Panc1 (cell line): ENCODE data around the genes DLD and LAMB4.

GRCh38 chr7:106656962-106657699 is 3.8 kb downstream of the CCDC71L start:
- RRBS, 2 experiments = no CpG with 5 or more reads among the region's 5 CpGs

DNA sequence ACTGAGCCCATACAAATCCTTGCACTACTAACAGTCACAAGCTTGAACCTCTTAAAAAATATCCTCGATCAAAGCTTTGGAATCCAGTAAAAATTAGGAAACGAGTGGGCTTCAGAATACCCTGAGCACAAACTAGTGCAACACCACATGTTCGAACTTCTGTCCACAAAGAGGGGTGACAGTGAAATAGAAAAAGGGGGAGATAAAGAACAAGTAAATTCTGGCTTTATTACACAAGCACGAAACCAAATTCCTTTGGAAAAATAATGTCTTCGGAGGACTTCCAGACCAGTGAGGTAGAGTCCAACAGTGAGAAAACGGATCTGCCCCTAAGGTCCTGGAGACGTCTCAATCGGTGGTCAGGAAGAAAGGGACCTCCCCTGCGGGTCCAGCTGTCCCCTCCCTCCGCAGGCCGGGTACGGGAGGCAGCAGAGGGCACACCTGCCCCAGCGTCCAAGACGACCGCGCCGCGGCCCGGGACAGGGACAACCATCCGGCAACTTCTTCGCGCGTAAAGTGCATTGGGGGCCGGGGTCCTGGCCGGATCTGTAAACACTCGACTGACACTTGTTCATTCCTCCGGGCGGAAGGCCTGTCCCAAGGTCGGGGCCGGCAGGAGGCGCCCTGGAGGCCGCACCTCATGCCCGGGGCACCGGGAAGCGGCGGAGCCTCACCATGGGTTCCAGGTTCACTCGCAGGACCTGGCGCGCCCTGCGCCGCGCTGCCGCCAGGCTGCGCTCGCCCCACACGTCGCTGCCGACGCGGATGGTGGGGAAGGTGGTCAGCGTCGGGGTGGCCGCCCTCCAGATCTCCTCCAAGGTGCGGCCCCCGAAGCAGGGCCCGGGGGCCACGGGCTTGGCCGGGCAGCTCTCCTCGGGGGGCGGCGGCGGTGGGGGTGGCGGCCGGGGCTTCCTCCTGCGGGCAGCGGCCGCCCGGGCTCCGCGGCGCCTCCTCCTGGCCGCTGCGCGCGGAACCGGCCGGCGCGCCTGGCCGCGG is 1.1 kb downstream of the CCDC71L start:
- RRBS, 2 experiments = 1 to 7% methylated on average over 25 to 35 of the region's 81 CpGs

- RRBS, 2 experiments = no CpG with 5 or more reads among the region's 2 CpGs
Measured at GRCh38 chr7:107045909-107046558, 1.5 kb downstream of the PRKAR2B start.

DNA sequence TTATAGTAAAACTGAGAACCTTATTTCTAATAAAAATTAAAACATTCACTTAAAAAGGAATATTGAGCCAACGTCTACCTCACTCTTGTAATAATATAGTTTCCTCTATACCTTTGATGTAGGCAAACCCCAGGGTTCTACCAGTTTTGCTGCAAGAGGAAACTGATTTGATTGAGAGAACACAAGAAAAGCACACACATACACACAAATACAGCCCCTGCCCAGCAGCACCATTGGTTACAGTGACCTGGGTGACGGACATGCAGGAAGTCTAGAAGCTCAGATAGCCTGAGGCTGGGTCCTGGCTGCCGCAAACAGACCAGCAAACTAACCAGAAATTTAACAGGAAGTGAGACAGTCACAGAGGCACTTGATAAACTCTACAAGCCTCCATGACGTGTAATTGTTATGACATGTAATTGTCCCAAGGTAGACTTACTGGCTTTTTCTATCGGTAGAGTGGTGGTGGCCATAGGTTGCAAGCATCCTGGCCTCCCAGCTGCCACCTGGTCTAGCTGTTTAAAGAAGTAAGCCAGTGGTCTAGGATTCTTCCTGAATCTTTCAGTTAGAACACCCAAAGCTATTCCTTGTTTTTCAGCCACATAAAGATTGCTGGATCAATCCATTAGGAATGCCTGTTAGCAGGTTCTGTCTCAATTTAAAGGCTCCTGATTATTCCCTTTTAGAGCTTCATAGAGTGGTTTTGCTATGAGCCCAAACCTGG is 58.9 kb downstream of the PRKAR2B start:
- RRBS, 2 experiments = no CpG with 5 or more reads among the region's 5 CpGs

- RRBS, 2 experiments = no CpG with 5 or more reads among the region's 5 CpGs
Measured at GRCh38 chr7:107167550-107167983, 1.2 kb upstream of the HBP1 start.

- RRBS, 2 experiments = no CpG with 5 or more reads among the region's 6 CpGs
Measured at GRCh38 chr7:107387447-107388077, 82.3 kb upstream of the GPR22 start.

DNA sequence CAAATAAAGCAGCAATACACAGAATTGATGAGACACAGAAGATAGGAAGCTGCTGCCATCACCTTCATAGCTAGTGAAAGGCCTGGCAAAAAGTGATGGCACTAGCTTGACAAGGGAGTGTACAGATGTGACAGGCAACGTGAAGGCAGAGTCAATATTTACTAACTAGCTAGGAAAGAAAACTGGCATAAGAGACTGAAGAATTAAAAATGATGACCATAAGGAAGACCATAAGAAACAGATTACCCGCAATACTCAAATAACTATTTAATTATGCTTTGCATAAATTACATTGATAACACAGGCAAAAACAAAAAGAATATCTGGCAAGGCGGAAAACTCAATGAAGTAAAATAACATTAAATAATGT is 9.5 kb downstream of the GPR22 start:
- RRBS, 2 experiments = no CpG with 5 or more reads among the region's 3 CpGs

GRCh38 chr7:107595117-107595731 is 15.2 kb downstream of the BCAP29 start:
- RRBS, 2 experiments = no CpG with 5 or more reads among the region's 4 CpGs

DNA sequence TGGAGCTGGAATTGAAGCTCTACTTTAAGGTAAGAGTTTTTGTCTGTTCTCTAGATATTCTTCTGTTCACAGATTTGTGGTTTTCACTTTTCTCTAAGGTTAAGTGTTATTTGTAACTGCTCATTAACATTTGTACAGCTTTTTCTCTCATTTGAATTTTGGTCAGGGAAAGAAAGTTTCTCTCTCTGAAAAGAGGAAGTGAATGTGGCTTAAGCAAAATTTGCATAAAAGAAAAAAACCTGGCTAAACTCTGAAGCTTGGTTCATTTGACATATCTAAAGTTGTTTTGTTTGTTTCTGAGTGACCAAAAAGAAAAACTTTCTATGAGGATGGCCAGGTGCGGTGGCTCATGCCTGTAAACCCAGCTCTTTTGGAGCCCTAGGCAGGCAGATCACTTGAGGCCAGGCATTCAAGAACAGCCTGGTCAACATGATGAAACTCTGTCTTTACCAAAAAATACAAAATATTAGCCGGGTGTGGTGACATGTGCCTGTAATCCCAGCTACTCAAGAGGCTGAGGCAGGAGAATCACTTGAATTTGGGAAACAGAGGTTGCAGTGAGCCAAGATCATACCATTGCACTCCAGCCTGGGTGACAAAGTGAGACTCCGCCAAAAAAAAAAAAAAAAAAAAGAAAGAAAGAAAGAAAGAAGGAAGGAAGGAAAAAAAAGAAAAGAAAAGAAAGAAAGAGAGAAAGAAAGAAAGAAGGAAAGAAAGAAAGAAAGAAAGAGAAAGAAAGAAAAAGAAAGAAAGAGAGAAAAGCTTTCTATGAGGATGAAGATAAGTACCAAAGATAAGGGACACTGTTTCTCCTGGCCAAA is 21.8 kb upstream of the SLC26A4 start:
- RRBS, 2 experiments = no CpG with 5 or more reads among the region's 3 CpGs

DNA sequence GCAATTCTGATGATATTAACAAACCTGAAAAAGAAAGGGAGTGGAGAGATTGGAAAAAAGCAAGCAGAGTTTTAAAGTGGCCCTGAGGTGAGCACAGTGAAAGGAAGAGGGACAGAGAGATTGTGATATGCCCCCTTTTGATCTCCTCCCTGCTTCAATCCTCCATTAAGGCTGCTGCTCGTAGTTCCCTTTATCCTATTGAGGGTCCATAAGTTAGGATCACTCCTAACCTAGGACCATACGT is 24.6 kb downstream of the SLC26A4 start:
- RRBS, 2 experiments = no CpG with 5 or more reads among the region's 2 CpGs

DNA sequence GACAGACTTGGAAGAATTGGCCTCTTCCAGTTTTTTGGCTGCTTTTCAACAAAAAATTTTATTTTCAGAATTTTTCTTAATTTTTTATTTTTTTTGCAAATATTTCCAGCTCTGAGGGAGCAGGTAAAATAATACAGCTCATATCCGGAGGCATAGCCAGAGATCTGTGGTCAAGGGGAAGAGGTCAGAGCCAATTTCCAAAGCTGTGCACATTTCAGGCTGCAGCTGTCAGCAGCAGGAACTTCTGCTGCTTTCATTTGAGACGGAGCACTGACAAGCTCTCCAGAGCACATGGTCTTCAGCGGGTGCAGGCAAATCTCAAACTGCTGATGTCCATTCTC is 31.0 kb downstream of the SLC26A4 start:
- RRBS, 2 experiments = no CpG with 5 or more reads among the region's 3 CpGs

GRCh38 chr7:107742793-107743522 is 984 bp upstream of the CBLL1 start:
- RRBS, 2 experiments = 2 to 7% methylated on average over 3 to 7 of the region's 25 CpGs

GRCh38 chr7:107890763-107891959 is at the start of gene DLD:
Gene DLD (plus strand): TSS chr7:107891183.
- RRBS, 2 experiments = under 1 to 5% methylated on average over 11 of the region's 62 CpGs

DNA sequence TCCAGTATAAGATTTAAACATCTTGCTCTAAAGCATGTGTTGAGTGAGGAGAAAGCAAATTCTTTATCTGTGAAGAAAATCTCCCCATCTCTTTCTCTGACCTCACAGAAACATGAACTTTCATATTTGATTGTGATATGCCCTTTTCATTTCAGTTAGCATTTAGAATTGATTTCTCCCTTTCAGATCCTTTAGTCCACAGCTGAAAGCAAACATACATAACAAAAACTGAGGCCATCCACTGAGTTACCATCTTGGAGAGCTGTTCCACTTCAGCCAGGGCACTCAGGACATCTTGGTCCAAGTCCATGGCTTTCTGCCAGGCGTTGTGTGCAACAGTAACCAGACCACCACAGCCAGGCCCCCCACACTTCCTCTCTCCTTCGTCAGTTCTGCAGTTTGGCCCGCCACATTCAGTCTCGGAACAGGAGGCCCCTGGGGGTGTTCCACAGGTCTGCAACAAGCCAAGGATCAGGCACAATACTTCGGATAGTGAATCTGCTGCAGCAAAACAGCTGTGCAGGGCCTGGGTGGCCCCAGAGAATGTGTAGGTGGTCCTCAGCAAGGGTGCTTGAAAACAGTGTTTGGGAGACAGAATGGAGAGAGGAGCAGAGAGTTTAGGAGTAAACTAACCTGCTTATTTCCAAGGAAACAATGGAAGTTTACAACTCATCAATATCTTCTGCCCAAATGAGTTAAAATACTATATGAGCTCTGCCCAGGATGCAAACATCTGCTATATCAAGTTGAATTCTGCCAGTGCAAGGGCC is 41.1 kb downstream of the DLD start:
- RRBS, 2 experiments = no CpG with 5 or more reads among the region's 5 CpGs

GRCh38 chr7:108094759-108095250 is 35.4 kb downstream of the LAMB4 start:
- RRBS, 2 experiments = no CpG with 5 or more reads among the region's 2 CpGs

DNA sequence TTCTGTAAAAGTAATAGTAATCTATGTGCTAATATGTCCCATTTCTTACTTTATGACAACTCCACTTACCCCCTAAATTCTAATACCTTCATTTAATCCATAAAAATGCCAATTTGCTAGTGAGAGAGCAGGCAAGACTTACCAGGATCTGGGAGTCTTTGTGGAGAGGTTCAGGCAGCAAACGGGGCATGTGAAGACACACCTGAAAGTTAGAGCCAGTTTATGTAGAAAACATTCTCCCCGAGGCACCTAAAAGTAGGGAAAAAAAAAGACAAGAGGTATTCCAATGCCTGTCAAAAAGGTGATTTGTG is at the start of gene LAMB4:
Gene LAMB4, minus strand, starts transcription at position 198 of the 311 bp plus-strand sequence.
- RRBS, 2 experiments = no CpG with 5 or more reads among the region's 2 CpGs

DNA sequence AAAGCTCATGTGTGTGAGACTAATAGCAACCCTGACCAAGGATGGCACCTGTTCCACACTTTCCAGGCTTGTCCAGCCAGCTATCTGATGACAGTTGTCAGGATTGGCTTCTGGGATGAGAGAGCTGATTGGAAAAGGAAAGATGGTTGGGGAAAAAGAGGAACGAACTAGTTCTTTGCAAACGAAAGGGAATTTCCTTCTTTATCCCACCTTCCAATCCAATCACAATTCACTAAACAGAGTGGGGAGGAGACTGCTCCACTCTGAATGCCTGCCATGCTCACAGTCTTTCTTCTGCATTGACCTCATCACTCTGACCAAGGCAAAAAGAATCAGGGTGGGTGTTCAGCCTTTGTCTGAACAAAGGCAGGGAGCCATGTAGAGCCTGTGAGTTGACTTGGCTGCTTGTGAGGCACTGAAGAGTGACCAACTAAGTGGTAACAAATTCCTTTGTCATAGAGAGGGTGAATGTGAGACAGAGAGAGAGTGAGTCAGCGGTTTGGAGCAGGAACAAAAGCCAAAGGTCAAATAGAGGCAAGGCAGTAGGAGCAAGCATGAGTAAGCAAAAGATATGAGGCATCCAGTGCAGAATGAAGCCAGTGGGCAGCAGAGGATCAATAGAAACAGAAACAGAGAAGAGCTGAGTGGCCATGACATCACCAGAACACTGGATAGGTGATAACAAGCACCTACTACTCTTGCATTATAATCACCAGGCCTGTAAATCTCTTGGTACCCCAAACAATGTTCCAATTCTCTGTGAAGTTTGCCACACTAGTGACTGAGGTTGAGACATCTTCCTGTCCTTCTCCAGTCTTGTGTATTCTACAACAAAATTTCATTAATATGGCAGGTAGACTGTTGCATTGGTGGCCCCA is 116.0 kb upstream of the LAMB4 start:
- RRBS, 2 experiments = no CpG with 5 or more reads among the region's 3 CpGs

DNA sequence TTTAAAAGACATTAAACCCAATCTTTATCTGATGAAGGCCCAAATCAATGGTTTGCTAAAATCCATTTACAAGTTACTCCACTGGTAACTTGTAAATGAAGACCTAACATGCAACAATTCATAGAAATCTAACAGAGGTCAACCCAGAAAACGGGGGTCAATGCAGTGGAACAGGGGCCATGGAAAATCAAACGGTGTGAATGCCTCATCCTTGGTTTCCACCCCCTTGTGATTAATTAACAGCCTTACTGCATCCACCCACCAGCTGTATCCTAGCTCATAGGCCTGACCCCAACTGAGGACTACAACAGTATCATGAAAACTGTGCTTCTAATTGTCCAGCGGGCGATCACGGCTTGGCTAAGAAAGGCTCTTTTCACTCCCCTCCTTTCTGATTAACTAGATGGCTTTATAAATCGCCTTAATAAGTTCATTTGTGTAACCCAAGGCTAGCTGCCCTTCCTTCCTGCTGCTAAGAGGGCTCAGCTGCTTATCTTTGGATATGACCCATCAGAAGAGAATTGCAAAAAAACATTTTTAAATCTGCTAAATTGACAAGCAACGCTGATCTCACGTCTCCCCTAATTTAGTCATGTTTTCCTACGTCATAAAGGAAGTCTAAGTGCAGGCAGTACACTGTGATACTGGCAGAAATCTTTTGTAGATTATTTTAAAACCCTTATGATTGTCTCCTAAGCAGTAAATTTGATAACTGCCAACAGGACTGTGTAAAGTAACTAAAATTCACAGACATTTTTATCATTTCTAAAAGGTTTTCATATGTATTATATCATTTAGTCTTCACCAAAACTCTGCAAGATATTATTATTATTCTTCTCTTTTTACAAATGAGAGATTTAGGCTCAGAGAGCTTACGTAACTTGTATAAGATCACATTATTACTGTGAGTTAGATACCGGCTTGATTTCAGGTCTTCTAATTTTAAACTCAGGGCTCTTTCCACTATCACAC is 163.0 kb downstream of the NRCAM start:
- RRBS, 2 experiments = no CpG with 5 or more reads among the region's 11 CpGs

- RRBS, 2 experiments = 2 to 8% methylated on average over 2 of the region's 22 CpGs
Measured at GRCh38 chr7:108525129-108525980, 580 bp downstream of the PNPLA8 start.